AG08470 (cell line): ENCODE measurements around the gene TAAR5.

GRCh38 chr6:128511208-128512046 is 9.0 kb downstream of the PTPRK start:
- RRBS = no CpG with 5 or more reads among the region's 6 CpGs

GRCh38 chr6:128718577-128718910 is 164.4 kb upstream of the LAMA2 start:
- RRBS = no CpG with 5 or more reads among the region's 2 CpGs

DNA sequence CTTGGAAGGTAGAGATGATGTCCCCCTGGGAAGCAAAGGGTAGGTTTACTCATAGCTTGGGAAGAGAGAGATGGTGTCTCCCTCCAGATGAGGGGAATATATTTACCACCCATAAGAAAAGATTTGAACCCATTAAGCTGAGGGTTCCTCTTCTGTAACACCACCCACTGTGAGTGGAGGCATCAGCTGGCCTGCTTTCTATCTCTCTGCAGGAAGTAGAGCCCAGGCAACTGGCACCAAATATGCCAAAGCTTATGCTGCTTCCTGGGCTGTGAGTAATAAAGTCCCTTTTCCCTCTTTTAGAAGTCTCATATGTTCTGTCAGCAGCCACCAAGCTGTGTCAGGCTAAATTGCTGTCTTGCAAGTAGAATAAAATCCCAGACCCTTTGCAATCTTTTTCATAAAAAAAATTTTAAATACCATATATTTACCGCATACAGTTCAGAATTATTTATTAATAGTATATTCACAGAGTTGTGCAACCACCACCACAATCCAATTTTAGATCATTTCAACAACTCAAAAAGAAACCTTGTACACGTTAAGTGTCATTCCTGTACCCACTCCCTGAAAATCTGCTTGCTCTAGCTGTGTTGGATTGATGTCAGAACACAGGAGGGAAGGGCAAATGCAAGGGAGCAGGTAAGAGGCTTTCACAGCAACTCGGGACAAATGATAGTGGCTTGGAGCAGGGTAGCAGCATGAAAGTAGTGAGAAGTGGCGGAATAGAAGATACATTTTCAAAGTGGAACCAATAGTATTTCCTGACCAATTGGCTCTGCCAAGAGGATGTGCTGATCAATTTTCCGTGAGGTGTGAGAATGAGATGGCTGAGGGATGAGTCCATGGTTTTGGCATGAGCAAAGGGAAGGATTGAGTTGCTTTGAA is 241.6 kb downstream of the LAMA2 start:
- RRBS = no CpG with 5 or more reads among the region's 5 CpGs

- RRBS = no CpG with 5 or more reads among the region's 35 CpGs
Observed at GRCh38 chr6:129172328-129173341, 289.7 kb downstream of the LAMA2 start.

GRCh38 chr6:129687810-129688269 is 22.1 kb downstream of the ARHGAP18 start:
- RRBS = no CpG with 5 or more reads among the region's 5 CpGs

- RRBS = no CpG with 5 or more reads among the region's 7 CpGs
Observed at GRCh38 chr6:130223383-130223987, 734 bp upstream of the SAMD3 start.

DNA sequence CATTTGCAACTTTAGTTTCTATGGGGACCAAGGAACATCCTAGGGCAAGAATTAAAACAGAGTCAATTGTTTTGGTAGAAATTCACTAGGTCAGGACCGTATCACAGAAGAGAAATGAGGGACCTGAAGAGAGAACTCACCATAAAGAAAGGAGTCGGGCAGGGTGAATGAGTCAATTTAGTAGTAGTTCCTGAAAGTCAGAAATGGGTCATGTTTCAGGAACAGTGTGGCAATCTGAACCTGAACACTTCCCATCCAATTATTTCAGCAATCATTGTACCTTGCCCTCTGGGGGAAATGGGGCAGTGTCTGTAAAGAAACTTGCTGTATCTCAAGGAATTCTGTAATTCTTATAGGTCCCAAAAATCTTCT is 5.4 kb upstream of the AKAP7 start:
- RRBS = no CpG with 5 or more reads among the region's 2 CpGs

GRCh38 chr6:131368347-131368924 is 204.6 kb upstream of the ARG1 start:
- RRBS = no CpG with 5 or more reads among the region's 4 CpGs

- RRBS = no CpG with 5 or more reads among the region's 7 CpGs
Observed at GRCh38 chr6:131573948-131574991, 1.2 kb downstream of the ARG1 start.

- RRBS = no CpG with 5 or more reads among the region's 5 CpGs
Observed at GRCh38 chr6:131586526-131587479, 13.8 kb downstream of the ARG1 start.

DNA sequence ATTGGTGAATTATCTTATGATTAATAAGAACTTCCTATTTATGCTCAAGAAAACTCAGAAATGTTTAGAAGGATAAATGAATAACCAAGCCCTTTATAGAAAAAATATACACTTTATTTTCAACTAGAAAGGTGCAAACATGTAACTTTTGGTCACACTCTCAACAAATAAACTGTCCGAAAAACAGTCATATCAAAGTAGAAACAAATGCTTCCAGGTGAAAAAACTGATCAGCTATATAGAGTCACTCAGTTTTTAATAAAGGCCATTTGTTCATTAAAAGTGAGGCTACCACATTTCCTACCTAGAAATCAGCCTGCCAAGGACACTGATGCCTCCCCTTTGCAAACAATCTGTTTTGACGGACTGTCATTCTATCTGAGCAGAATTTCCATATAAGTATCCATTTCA is 3.1 kb downstream of the CCN2 start:
- RRBS = no CpG with 5 or more reads among the region's 2 CpGs

DNA sequence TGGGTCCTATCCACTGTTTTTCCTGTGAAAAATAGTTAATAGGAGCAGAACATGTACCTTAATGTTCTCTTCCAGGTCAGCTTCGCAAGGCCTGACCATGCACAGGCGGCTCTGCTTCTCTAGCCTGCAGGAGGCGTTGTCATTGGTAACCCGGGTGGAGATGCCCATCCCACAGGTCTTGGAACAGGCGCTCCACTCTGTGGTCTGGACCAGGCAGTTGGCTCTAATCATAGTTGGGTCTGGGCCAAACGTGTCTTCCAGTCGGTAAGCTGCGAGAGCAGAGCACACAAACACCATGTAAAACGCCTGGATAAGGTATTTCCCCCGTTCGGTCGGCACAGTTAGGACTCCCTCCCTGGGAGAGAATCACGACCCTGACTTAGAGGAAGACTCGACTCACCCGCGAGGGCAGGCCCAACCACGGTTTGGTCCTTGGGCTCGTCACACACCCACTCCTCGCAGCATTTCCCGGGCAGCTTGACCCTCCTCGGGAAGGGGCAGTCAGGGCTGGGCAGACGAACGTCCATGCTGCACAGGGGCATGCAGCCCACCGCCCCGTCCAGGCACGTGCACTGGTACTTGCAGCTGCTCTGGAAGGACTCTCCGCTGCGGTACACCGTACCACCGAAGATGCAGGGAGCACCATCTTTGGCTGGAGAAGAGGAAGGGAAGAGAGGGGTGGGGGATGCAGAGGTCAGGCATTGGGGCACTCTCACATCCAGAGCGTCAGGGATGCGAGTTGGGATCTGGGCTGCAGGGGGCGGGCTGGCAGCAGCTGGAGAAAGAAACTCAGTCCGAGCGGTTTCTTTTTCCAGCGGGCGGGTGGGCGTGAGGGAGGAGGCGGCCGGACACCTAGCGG is 1.1 kb downstream of the CCN2 start:
- RRBS = no CpG with 5 or more reads among the region's 41 CpGs

GRCh38 chr6:132070175-132070745 is 119.1 kb upstream of the CCN2 start:
- RRBS = no CpG with 5 or more reads among the region's 1 CpG

- RRBS = no CpG with 5 or more reads among the region's 2 CpGs
Observed at GRCh38 chr6:132589551-132589922, at the start of gene TAAR5. TSS of gene TAAR5 (minus strand) at chr6:132589741.

DNA sequence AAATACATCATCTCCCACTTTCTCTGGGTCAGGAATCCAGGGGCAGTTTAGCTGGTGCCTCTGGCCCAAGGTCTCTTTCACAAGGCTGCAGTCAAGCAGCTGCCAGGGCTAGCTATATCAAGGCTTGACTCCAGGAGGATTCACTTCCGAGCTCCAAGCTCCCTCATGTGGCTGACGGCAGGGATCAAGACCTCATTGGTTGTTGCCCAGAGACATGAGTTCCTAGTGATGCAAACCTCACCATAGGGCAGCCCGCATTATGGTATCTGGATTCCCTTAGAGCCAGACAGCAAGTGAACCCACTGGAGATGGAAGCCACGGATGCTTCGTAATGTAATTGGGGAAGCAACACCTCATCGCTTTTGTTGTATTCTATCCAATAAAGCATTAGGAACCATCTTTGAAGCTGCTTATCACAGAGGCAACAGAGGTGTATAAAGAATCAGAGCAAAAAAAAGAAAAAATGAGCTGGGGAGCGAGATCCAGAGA is 1.4 kb upstream of the VNN1 start:
- RRBS = no CpG with 5 or more reads among the region's 7 CpGs

GRCh38 chr6:132736175-132736639 is 21.5 kb downstream of the VNN2 start:
- RRBS = no CpG with 5 or more reads among the region's 1 CpG

DNA sequence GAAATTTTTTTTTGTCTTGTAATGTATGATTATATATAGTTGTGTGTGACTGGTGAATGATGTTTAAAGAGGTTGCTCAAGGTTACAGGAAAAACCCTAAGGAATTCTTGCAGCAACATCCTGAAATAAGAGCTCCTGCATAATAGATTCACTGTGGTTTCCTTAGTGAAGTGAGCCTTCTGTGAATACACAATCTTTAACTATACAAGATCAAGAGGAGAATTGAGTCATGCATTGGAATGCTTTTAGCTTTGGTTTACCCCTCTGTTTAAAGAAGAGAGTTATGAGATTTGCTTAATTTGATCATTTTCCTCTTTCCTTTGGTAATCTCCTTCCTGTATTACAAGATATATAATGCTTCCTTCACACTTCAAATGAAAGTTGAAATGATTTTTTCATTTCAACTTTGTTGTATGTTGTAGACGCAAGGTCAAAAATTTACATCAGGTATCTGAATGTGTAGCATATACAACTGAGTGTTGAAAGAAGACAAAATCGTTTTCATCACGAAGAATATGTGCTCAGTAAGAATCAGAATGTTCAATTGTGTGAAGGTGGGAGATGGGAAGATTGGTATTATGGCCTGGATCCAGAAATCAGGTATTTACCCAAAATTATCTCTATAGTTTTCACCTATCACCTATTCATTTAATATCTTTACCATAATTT is 141.4 kb upstream of the EYA4 start:
- RRBS = no CpG with 5 or more reads among the region's 3 CpGs

- RRBS = no CpG with 5 or more reads among the region's 13 CpGs
Observed at GRCh38 chr6:133569348-133569979, 319.4 kb upstream of the TCF21 start.